HL-60 (cell line): ENCODE measurements around a stretch of chr1.

GRCh38 chr1:183024185-183024405, 875 bp downstream of the LAMC1 start:
- RRBS: 5% methylated on average over 8 of the region's 14 CpGs

DNA sequence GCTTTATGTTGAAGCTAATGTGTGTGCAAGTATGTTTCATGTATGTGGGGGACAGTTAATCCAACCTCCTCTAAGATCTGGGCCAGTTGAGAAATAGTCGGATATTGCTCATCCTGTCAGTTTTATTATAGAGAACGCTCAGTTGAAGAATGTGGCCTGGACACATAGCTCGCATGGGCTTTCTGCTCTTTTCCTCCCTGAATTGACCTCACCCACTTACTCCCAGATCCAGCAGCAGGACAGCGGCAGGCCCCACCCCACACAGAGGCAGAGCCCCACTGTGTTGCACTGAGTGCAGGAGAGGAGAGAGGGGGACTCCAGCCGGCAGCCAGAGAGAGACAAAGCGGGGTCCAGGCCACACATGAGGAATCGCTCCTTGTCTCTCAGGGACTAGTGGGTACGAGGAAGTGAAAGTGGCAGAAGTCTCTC, 78.6 kb downstream of the LAMC1 start:
- RRBS: no CpG with 5 or more reads among the region's 8 CpGs

DNA sequence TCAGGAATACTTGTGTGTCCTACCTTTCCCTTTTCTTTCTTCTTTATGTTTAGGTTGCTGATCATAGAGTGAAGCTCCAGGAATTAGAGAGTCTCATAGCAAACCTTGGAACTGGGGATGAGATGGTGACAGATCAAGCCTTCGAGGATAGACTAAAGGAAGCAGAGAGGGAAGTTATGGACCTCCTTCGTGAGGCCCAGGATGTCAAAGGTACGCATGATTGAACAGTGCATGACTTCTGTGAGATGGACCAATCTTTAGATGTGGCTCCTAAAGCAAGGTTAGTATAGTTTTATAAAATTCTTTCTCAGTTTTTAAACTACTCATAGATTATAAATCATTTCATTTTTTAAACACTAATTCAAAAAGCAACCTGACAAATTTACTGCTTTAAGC, 57.5 kb upstream of the LAMC2 start:
- RRBS: no CpG with 5 or more reads among the region's 3 CpGs

- RRBS: no CpG with 5 or more reads among the region's 7 CpGs
Observed at GRCh38 chr1:183134534-183135457, 51.3 kb upstream of the LAMC2 start.

DNA sequence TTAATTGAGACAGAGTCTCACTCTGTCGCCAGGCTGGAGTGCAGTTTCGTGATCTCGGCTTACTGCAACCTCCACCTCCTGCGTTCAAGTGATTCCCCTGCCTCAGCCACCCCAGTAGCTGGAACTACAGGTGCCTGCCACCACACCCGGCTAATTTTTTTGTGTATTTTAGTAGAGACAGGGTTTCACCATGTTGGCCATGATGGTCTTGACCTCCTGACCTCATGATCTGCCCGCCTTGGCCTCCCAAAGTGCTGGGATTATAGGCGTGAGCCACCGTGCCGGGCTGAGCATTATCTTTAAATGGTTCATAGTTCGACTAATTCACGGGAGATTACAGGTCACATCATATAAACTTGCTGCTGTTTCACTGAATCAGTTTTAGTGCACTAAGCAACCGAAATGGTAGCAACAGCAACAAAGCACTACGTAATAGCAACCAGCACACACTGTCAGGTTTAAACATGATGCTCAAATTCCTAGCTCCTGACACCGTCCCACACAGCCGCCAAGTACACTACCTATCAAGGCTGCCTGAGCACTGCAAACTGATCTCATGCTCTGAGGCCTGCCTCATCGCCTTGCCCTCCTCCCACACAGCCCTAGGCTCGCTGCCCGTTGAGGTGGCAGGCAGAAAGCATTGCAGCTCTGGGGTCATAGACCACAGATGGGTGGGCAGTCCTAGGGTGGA, 12.2 kb downstream of the LAMC2 start:
- RRBS: no CpG with 5 or more reads among the region's 18 CpGs

- RRBS: no CpG with 5 or more reads among the region's 12 CpGs
Observed at GRCh38 chr1:183235555-183235930, 49.5 kb downstream of the LAMC2 start.

- RRBS: no CpG with 5 or more reads among the region's 4 CpGs
Observed at GRCh38 chr1:183272562-183272875, 86.5 kb downstream of the LAMC2 start.

DNA sequence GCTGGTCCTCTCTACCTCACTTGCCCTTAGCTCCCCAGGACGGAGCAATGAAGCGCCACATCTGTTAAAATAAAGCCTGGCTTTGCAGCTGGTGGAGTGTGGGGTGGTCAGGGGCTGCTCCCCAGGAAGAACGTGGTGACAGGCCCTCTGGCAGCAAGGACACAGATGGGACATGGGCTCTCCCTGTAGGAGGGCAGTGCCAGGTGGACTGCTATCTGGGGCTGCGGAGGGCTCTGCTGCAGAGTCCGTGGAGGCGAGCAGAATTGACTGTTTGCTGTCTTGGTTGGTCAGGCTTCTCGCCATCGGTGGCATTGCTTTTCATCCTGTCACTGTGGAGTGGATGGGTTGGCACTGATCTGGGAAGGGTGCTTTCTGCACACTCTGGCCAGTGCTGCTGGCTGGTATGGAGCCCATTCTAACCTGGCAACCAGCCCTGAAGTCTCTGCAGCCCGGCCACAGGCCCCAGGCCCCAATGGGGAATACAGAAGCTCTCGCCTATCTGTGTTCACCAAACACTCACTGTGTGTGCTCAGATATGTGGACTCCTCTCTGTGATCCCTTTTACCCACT, 103.0 kb downstream of the LAMC2 start:
- RRBS: no CpG with 5 or more reads among the region's 10 CpGs

DNA sequence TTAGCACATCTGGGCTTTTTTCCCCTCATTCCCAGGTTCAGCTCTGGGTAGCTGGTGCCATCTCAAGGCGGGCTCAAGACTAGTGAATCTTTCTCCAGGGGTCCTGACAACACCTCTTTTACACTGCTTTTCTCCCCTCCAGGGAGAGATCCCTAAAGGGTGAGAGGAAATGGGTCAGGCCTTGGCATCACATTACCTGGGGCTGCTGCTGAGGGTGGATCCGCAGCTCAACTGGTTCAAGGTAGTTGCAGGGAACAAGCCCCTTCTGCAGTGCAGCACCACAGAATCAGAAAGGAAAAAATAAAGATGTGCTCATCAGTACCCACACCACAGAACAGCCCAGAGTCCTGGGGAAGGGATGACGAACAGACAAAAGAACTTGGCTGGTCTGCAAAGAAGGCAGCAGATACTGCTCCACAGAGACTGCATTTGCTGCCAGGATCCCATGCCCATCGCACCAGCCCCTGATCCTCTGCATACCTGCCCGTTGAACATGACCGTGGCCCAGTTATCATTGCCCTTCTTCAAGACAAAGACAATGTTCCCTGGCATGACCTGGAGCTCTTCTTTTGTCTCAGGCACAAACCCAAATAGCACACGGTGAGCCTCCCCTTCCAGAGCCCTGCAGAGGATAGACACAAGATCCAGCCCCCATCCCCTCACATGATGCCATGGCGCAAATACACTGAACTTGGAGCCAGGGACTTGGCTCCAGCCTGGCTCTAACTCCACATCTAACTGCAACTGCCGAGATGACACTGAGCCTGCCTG, 23.4 kb downstream of the NCF2 start:
- RRBS: no CpG with 5 or more reads among the region's 9 CpGs

DNA sequence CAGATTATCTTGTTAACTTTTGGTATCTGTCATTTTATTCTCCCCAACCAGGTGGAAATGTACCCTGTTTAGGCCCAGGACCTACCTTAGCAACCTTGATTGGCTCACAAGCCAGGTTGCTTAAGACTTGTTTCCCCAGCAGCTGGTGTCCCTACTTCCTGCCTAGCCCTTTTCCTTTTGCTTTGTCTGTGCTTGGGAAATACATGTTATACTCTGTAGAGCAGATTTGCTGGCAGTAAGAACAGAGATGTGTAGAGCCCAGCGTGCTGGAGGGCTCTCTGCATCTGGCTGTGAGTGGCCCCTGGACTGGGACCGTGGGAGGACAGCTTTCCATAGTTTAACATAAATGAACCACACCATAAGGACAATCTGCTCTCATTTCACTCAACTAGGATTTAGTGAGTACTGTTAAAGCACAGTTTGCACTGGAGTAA, 540 bp downstream of the APOBEC4 start:
- RRBS: no CpG with 5 or more reads among the region's 2 CpGs

GRCh38 chr1:183699443-183700127, 46.5 kb upstream of the APOBEC4 start:
- RRBS: no CpG with 5 or more reads among the region's 4 CpGs

DNA sequence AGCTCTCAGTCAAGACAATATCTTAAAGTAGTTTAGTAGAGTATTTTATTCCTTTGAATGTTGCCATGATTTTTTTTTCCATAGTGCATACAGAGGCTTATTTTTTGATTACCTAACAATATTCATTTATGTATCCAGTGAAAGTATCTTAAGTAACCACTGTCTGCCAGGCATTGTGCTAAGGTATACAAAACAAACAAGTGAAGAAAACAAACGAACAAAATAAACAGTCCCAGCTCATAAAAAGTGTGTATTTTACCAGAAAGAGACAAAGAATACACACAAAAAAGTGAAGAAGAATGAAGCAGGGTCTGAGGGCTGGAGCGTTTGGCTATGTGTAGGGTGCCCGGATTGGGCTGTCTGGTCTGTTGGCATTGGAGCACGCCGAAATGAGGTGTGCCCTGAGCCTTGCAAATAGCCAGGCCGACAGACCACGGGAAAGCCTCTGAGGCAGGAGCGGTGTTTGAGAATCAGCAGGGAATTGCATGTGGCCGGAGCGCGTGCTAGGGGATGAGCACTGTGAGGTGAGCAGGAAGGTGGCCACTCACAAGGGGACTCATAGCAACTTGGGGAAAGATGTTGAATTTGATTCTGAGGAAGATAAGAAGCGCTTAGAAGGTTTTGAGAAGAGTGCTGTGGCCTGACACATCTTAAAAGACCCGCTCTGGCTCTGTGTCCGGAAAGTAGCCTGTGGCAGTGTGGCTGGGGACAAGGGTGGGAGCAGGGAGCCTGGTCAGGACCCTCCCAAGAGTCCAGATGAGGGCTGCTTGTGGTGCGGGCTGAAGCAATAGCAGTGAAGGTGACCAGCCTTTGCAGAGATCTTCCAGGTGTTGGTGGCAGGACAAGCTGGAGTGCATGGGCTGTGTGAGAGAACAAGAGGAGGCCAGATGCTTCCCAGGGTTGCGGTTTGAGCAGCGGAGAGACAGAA, 61.4 kb downstream of the RGL1 start:
- RRBS: no CpG with 5 or more reads among the region's 17 CpGs

- RRBS: no CpG with 5 or more reads among the region's 1 CpG
Observed at GRCh38 chr1:184035035-184035238, 2.6 kb downstream of the COLGALT2 start.

GRCh38 chr1:184296175-184297010, 90.4 kb upstream of the C1orf21 start:
- RRBS: no CpG with 5 or more reads among the region's 10 CpGs

GRCh38 chr1:184416314-184417450, 29.9 kb downstream of the C1orf21 start:
- RRBS: no CpG with 5 or more reads among the region's 7 CpGs

DNA sequence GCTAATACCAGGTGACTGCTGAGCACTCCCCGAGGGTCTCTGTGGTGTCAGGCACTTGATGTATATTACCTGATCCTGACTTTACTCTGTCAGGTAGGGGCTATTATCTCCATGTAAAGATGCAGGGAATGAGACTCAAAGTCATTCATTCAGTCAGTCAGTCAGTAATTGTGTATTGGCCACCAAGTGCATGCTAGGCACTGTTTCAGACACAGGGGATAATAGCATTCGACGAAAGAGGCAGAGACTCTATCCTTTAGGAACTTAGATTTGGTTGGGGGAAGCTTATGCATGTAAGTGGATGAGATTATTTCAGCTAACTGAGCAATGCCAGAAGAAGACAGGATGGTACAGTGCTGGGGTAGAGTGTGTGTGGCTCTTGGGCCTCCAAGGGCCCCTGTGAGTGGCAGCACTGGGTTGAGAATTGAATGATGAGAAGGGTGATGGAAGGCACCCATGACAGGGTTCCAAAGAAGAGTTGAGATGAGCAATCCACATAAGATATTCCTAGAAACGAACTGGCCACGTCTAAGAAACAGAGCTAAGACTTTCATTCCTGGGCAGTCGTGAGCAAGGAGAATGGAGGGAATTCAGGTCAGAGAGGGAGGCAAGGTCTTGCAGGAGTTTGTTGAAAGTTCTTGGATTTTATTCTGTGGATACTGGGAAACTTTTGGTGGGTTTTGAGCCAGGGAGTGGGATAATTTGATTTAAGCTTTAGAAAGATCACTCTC, 47.6 kb downstream of the C1orf21 start:
- RRBS: no CpG with 5 or more reads among the region's 6 CpGs

DNA sequence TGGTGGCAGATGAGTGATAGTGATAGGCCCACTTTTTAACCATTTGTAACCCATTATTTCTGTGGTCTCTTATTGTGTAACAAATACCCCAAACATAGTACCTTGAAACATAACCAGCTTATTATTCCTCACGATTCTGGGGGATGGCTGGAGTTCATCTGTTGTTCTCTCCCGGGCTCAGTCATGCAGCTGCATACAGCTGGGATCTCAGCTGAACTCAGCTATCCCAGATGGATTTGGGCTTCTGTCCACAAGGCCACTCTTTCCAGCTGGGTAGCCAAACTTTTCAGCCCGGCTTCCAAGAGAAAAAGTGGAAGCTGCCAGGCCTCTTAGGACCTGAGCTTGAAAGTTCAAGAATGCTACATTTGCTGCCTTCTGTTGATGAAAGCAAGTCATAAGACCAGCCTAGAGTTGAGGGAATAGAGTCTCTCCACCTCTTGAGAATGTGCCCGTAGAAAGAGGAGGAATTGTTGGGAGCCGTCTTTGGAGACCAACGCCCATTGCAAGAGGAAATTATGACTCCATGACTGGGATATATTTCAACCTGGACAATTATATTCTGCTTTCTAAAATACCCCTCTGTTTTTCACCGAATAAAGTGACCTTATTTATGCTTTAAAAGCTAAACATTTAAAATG, 95.3 kb downstream of the C1orf21 start:
- RRBS: 90% methylated on average over 2 of the region's 7 CpGs

DNA sequence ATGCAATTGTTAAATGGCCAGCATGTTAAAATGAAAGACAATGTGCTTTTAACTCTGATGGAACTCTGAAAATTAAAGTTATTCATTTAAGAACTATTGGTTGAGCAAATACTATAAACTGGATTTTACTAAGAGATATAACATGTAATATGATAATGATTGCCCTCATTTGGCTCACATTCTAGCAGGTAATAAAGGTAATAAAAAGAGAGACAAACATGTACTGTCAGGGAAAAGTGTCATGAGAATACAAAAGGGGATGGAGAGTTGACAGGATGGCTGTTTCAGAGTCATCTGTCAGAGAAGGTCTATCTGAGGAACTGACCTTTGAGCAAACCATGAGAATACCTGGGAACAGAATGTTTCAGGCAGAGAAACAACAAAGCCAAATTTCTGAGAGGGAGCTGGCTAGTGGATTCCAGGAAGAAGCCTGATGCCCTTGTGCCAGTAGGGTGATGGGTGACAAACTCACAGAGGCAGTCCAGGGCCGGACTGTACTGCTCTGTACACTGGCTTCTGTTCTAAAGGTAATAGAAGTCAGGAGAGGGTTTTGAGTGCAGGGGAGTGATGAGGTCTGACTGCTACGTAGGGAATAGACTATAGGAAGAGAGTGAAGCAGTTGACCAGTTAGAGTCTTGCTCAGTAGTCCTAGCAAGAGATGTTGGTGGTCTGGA, 107.1 kb downstream of the C1orf21 start:
- RRBS: no CpG with 5 or more reads among the region's 2 CpGs

DNA sequence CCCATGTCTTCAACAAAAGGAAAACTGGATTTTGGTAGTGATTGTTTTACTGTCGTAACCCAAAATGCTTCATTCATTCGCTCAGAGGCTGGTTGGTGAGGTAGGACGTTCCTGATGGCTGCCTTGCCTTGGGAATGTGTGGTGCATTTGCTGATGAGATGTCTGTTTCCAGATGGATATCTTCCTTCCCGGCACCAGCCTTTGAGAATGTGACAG, 117.5 kb downstream of the C1orf21 start:
- RRBS: no CpG with 5 or more reads among the region's 4 CpGs

DNA sequence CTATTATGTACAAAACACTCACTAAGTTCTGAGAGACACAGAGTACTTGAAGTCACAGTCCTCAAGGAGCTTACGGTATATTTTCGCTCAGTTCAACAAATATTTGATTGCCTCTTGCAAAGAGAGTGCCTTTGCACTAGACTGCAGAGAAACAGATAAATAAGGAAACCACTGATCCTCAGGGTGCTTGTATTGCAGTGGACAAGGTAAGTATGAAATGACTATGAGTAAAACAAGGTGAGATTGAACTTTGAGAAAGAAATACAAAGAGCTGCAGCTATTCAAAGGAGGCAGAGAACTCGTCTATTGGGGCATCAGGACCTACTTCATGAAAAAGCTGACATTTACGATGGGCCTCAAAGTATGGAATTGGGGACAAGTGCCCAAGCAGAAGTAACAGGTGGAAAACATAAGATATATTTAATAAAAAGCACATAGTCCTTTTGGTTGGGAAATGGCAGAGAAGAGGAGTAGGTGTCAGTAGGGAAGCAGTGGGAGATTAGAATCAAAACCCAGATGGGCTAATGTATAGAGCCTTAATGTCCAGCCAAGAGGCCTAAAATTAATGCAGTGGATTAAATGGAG, 123.4 kb downstream of the C1orf21 start:
- RRBS: no CpG with 5 or more reads among the region's 4 CpGs